ENCODE measurements around the genes ZFP57 and MDC1.

- CAGE, long polyA plus RNA: no peak
- RRBS: no CpG with 5 or more reads among the region's 31 CpGs
These were observed 9.1 kb downstream of the OR2W1 start for GRCh38 chr6:29035808-29036403.

- CAGE, long polyA plus RNA: no peak
- RRBS: no CpG with 5 or more reads among the region's 5 CpGs
These were observed 3.8 kb downstream of the GABBR1 start for GRCh38 chr6:29629181-29629643.

- CAGE, long polyA plus RNA: no peak
- RRBS: no CpG with 5 or more reads among the region's 6 CpGs
These were observed 4.8 kb downstream of the MOG start for GRCh38 chr6:29661690-29662148.

GRCh38 chr6:29680902-29681431, at the start of gene ZFP57:
TSS of gene ZFP57 (minus strand) at chr6:29681152.
- CAGE, long polyA plus RNA: no peak
- RRBS: 64% methylated on average over 3 of the region's 37 CpGs

GRCh38 chr6:29748219-29748873, 25.1 kb downstream of the HLA-F start:
- CAGE, long polyA plus RNA: no peak
- RRBS: 8% methylated on average over 4 of the region's 42 CpGs

DNA sequence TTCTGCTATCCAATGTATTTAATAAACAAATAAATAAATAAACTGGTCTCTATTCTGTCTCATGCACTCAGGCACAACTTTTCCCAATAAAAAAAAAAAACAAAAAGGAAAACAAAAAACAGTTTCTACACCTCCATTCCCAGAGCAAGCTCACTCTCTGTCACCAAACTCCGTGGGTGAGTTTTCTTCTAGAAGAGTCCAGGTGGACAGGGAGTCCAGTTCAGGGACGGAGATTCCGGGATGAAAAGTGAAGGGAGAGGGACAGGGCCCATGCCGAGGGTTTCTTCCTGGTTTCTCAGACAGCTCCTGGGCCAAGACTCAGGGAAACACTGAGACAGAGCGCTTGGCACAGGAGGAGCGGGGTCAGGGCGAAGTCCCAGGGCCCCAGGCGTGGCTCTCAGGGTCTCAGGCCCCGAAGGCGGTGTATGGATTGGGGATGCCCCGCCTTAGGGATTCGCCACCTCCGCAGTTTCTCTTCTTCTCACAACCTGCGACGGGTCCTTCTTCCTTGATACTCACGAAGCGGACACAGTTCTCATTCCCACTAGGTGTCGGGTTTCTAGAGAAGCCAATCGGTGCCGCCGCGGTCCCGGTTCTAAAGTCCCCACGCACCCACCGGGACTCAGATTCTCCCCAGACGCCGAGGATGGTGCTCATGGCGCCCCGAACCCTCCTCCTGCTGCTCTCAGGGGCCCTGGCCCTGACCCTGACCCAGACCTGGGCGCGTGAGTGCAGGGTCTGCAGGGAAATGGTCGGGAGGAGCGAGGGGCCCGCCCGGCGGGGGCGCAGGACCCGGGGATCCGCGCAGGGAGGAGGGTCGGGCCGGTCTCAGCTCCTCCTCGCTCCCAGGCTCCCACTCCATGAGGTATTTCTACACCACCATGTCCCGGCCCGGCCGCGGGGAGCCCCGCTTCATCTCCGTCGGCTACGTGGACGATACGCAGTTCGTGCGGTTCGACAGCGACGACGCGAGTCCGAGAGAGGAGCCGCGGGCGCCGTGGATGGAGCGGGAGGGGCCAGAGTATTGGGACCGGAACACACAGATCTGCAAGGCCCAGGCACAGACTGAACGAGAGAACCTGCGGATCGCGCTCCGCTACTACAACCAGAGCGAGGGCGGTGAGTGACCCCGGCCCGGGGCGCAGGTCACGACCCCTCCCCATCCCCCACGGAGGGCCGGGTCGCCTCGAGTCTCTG, 54.8 kb upstream of the HLA-A start:
- CAGE, long polyA plus RNA: no peak
- RRBS: 3% methylated on average over 5 of the region's 82 CpGs

DNA sequence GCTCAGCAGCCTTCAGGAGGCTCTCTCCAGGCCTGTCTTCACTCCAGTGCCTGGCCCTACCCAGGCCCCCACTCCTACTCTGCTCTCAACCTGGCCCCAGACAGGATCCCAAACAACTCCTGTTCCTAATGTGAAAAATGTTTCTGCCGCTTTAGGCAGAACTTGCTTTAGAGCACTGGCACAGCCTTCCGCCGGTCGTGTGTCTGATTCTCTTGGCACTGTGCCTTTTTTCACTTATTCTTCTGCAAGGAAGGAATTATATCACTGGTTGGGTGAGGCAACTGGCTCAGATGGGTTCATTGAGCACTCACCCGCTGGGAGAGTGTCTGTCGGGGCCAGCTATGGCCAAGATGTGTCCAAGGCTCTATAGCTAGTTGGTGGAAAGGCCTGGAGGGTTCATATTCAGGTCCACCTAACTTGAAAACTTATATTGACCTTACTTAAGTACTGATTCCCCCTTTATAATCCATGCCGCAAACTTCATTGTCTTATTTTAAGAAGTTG, 33.6 kb upstream of the HLA-A start:
- CAGE, long polyA plus RNA: no peak
- RRBS: no CpG with 5 or more reads among the region's 7 CpGs

- CAGE, long polyA plus RNA: no peak
- RRBS: no CpG with 5 or more reads among the region's 4 CpGs
These were observed 17.6 kb upstream of the HLA-A start for GRCh38 chr6:29924690-29925227.

GRCh38 chr6:30100374-30101310, 12.2 kb downstream of the TRIM31 start:
- CAGE, long polyA plus RNA: no peak
- RRBS: 3% methylated on average over 20 of the region's 46 CpGs

- CAGE, long polyA plus RNA: no peak
- RRBS: no CpG with 5 or more reads among the region's 3 CpGs
These were observed 21.4 kb downstream of the TRIM15 start for GRCh38 chr6:30184786-30185041.

GRCh38 chr6:30283136-30284092, 43.3 kb upstream of the TRIM39 start:
- CAGE, long polyA plus RNA: no peak
- RRBS: no CpG with 5 or more reads among the region's 2 CpGs

GRCh38 chr6:30288132-30288994, 38.4 kb upstream of the TRIM39 start:
- CAGE, long polyA plus RNA: no peak
- RRBS: no CpG with 5 or more reads among the region's 6 CpGs

GRCh38 chr6:30327292-30327619, 529 bp downstream of the TRIM39 start:
- CAGE, long polyA plus RNA: no peak
- RRBS: no CpG with 5 or more reads among the region's 8 CpGs

DNA sequence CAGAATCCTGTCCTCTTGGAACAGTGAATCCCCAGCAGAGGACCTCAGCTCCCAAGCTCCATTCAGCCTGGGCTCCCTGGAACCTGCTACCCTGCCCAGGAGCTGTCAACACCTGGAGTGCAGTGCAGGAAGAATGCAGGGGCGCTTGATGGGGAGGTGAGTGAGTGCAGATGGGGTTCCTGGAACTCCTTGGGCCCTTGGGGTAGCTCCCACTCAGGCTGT, 24.3 kb upstream of the HLA-E start:
- CAGE, long polyA plus RNA: no peak
- RRBS: no CpG with 5 or more reads among the region's 1 CpG

DNA sequence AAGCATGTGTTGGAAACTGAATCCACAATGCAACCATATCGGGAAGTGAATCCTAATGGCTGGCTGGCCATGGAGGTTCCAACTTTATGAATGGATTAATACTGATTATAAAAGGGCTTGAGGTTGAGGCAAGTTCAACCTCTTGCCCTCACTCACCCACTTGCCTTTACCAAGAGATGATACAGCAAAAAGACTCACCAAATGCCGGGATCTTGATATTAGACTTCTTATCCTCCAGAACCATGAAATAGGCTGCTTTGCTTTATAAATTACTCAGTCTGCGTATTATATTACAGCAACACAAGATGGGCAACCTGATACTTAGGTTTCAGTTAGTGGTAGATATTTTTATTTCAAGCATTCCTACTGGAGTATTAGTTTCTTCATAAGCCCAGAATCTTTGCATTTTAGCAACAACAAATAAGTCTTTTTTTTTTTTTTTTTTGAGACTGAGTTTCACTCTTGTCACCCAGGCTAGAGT, 5.3 kb downstream of the HLA-E start:
- CAGE, long polyA plus RNA: no peak
- RRBS: no CpG with 5 or more reads among the region's 3 CpGs

DNA sequence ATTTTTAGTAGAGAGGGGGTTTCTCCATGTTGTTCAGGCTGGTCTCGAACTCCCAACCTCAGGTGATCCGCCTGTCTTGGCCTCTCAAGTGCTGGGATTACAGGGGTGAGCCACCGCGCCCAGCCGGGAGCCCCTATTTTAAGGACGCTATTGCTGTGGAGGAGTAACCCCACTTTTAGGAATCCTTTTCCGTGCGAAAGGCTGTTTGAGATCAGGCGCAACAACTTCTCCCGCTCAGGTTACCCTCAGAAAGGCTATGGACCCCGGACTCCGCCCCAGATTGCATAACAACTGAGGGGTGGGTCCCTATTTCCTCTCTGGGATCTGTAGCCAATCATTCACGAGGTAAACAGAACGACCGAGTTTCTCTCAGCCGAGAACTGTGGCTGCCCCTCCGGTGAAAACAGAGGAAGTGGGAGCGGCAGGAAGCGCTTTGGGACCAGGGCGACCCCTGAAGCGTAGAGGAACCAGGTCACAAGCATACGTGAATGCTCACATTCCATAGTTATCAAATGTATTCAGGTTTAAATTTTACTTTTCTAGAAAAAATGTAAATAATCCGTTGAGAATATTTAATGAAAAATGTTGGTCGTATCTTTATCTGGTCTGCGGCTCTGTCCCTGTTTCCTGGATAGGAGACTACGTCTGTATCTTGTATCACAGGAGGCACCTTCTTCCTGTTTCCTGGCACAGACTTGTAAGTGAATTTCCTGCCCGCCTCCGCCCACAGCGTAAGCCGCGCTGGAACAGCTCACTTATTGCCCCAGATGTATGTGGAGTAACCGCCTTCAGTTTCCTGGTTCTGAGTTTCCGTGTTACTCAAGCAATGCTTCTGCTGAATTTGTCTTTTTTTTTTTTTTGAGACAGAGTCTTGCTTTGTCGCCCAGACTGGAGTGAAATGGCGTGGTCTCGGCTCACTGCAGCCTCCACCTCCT, 26.9 kb downstream of the HLA-E start:
- CAGE, long polyA plus RNA: no peak
- RRBS: 0% methylated on average over 2 of the region's 36 CpGs

DNA sequence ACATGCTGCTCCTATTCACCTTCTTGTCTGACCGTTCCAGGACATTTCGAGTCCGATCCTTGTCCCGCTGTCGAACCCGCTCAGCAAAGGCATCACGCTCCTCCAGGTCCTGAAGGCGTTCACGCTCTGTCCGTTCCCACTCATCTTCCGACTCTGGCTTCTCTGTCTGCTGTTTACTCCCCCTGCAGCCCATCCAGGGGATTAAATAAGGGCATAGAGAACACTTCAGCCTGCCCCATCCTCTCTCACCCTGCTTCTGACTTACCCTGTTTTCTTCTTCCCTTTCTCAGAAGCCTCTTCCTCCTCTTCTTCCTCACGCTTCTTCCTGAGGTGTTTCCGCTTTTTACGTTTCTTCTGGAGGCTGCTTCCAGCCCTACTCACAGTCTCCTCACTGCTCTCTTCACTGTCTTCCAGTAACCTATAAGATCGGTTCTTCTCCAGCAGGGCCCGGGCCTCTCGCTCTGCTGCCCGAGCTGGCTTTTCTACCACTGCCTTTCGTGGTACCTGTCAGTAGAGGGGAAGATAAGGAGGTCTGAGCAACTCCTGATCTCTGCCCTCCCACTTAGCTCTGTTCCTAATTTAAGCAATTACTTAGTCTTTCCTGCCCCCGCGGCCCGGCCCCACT, 1.9 kb downstream of the DHX16 start:
- CAGE, long polyA plus RNA: no peak
- RRBS: no CpG with 5 or more reads among the region's 22 CpGs

- CAGE, long polyA plus RNA: no peak
- RRBS: 4% methylated on average over 2 of the region's 13 CpGs
These were observed 3.9 kb downstream of the PPP1R18 start for GRCh38 chr6:30682132-30683301.

GRCh38 chr6:30716959-30717906, at the start of gene MDC1:
TSS of gene MDC1 (minus strand) at chr6:30717281.
- CAGE, long polyA plus RNA: no peak
- RRBS: 1% methylated on average over 2 of the region's 59 CpGs

GRCh38 chr6:30729469-30730331, 9.5 kb downstream of the TUBB start:
- CAGE, long polyA plus RNA: no peak
- RRBS: no CpG with 5 or more reads among the region's 7 CpGs